SK-MEL-5 (cell line): ENCODE data around the gene ADGRD1.

DNA sequence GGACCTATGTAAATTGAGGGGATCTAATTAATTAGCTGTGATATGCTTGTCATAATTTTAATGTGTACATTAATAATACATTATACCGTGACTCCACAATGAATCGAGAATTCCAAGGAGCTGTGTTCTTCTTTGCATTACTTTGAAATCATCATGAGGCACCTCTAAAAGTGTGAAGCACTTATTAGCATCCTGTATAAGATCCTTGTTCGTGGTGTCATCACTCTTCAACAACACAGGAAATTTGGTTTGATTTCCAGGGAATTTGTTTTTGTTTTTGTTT, 1421.9 kb upstream of the TMEM132C start:
RAMPAGE:
- cytosol, long total RNA = no peak
- long total RNA = no peak
- nucleus, long total RNA = no peak

RAMPAGE:
- cytosol, long total RNA = no peak
- long total RNA = no peak
- nucleus, long total RNA = no peak
Observed at GRCh38 chr12:127147384-127147960, 1119.5 kb upstream of the TMEM132C start.

RAMPAGE:
- cytosol, long total RNA = no peak
- long total RNA = no peak
- nucleus, long total RNA = no peak
Observed at GRCh38 chr12:127640120-127640517, 626.9 kb upstream of the TMEM132C start.

RAMPAGE:
- cytosol, long total RNA = no peak
- long total RNA = no peak
- nucleus, long total RNA = no peak
Observed at GRCh38 chr12:128795442-128796358, 28.1 kb downstream of the SLC15A4 start.

RAMPAGE:
- cytosol, long total RNA = no peak
- long total RNA = no peak
- nucleus, long total RNA = no peak
Observed at GRCh38 chr12:128973920-128974803, 120.9 kb downstream of the GLT1D1 start.

DNA sequence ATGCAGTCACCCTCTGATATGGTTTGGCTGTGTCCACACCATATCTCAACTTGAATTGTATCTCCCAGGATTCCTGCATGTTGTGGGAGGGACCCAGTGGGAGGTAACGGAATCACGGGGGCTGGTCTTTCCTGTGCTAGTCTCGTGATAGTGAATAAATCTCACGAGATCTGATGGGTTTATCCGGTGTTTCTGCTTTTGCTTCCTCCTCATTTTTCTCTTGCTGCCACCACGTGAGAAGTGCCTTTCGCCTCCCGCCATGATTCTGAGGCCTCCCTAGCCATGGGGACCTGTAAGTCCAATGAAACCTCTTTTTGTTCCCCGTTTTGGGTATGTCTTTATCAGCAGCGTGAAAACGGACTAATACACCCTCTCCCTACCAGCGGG, 256.2 kb downstream of the GLT1D1 start:
RAMPAGE:
- cytosol, long total RNA = start-site peak on the plus strand centred at position 210 of the sequence, 8 bp wide, 492 and 500 reads in 2 replicates
- long total RNA = start-site peak on the plus strand centred at position 209 of the sequence, 9 bp wide, 627 and 715 reads in 2 replicates
- nucleus, long total RNA = no peak

GRCh38 chr12:130139957-130140549, 22.2 kb upstream of the FZD10 start:
RAMPAGE:
- cytosol, long total RNA = no peak
- long total RNA = no peak
- nucleus, long total RNA = no peak

GRCh38 chr12:130210888-130211370, 48.7 kb downstream of the FZD10 start:
RAMPAGE:
- cytosol, long total RNA = no peak
- long total RNA = no peak
- nucleus, long total RNA = no peak

GRCh38 chr12:130715317-130715947, 667 bp downstream of the RIMBP2 start:
RAMPAGE:
- cytosol, long total RNA = no peak
- long total RNA = no peak
- nucleus, long total RNA = no peak

GRCh38 chr12:130796862-130797361, 42.1 kb downstream of the STX2 start:
RAMPAGE:
- cytosol, long total RNA = no peak
- long total RNA = no peak
- nucleus, long total RNA = no peak

DNA sequence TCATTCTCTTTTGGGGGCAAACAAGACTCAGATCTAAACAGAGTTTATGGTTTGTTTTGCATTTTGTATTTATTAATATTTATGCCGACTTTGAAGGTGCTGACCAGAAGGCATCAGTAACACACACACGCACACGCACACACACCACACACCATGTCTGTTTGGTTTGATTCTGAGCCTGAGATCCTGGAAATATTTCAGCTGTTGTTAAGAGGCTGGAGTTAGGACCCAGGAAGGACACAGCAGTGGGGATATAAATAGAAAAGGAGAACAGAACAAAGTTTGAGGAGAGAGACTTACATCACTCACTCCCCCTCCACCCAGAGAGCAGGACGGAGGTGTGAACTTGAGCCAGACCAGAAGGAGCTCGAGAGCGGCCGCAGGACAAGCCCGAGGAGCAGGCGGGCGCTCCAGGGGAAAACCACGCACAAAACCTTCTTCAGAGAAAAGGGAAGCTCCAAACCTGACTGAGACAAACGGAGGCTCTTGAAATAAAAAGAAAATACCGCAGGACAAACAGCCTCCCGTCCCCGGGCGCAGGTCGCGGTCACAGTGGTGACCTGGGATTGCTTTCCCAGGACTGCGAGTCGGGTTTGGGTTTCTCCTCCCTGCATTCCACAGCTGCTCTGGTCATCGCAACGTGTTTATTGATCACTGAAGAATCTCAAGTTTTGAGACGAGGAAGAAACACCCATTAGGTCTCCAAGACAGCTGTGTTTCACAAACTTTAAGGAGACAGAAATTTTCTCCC, at the start of gene ADGRD1:
TSS of gene ADGRD1 (plus strand) at position 304 of the 751 bp plus-strand sequence.
RAMPAGE:
- cytosol, long total RNA = no peak
- long total RNA = no peak
- nucleus, long total RNA = no peak

DNA sequence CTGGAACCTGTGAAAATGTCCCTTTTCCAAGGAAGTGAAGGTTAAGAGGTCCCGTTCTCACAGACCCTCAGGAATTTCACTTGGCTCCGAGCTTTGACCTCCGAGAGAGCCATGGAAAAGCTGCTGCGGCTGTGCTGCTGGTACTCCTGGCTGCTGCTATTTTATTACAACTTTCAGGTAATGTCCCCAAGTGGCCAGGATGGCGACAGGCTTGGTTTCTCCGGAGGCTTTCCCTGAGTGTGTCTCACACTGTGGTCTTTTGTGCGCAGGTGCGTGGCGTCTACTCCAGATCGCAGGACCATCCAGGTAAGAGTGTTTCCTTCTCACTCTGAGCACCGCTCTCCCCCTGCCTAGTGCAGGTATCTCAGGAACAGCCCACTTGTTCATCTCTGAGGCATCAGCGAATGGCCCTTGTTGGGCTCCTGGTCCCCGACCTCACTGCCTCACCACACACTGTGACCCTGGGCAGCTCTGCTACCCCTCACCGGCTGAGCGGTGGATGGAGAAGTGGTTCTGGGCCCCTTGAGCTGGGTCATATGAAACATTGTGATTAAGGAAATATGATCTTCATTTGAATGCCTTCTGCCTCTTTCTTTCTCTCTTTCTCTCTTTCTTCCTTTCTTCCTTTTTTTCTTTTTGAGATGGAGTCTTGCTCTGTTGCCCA, 780 bp downstream of the ADGRD1 start:
RAMPAGE:
- cytosol, long total RNA = no peak
- long total RNA = no peak
- nucleus, long total RNA = no peak

DNA sequence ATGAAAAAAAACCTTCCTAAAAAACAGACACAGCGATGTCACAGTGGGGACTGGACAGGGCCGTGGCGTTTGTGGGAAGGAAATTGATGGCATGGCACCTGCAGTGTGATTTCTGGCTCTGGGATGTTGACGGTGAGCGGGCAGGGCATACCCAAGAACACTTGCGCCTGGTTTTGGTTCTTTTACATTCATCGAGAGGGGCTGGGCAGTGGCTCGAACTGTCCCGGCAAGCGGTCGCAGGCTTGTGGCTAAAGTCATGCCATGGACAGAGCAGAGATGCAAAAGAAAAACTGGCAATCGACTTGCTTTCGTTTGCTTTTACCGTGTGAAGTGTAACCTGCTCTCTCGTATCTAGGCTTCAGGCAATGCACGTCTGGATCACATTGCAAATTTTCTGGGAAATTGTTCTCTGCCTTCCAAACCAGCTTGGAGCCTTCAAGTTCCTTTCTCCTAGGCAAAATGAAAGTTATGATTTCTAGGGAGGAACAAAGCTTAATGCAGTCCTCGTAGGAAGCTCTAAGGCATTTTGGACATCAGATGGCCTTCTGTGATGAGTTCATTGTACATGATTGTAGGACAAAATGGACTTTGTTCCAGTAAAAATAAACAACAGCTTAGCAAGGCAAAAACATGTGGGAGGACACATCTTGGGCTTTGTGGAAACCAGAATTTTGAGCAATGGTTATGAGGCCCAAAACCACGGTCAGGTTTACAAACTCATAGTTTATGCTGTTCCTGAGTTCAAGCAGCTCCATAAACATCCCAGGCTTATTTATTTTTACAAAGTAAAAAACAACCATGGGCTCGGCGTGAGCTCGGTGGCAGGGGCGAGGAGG, 18.3 kb downstream of the ADGRD1 start:
RAMPAGE:
- cytosol, long total RNA = no peak
- long total RNA = no peak
- nucleus, long total RNA = no peak

DNA sequence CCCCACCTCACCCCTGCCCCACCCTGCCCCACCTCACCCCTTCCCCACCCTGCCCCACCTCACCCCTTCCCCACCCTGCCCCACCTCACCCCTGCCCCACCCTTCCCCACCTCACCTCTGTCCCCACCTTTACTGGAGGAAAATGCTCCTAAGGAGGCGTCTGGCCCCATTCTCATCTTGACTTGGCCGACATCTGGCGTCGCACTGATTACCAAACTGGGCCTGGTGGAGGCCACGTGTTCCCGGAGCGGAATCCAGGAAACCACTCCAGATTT, 57.3 kb downstream of the ADGRD1 start:
RAMPAGE:
- cytosol, long total RNA = no peak
- long total RNA = no peak
- nucleus, long total RNA = no peak

GRCh38 chr12:131047282-131047956, 93.7 kb downstream of the ADGRD1 start:
RAMPAGE:
- cytosol, long total RNA = no peak
- long total RNA = no peak
- nucleus, long total RNA = no peak

DNA sequence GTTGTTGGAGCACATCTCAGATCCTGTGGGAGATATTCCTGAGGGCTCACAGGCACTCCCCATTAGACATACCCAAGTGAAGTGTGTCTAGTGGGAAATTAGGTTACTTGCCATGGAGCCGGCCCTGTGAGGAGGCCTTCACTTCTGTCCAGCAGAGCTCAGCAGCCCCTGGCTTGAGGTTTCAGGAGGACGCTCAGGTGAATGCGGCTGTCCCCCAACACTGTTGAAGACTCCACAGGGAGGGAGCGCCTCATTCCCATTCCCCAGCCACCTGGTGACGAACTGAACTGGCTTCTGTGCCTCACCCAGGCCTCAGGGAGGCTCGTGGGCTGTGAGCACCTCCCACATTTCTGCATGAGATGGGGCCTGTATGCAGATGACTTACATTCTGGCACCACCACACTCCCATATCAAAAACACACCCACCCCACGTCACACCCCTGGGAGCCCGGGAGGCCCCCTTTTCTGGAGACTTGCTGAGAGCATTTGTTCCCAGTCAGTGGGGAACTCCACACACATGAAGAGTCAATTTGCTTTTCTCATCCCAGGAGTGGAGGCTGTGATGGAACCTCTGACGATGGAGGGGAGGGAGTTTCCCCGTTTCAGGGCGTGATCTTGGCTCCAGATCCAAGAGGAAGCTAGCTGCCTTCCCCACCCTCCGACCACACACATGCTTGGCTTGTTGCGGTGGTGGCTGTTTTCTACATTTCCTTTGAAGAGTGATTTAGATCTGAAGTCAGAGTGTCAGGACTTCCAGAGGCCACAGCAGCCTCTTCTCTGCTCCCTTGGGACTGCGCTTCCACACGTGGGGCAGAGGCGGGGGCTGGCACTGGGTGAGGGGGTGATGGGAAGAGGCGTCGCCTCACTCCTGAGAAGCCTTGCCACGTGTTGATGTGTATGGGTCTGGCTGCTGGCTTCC, 120.8 kb downstream of the ADGRD1 start:
RAMPAGE:
- cytosol, long total RNA = no peak
- long total RNA = no peak
- nucleus, long total RNA = no peak

GRCh38 chr12:131104317-131105067, 150.8 kb downstream of the ADGRD1 start:
RAMPAGE:
- cytosol, long total RNA = no peak
- long total RNA = no peak
- nucleus, long total RNA = no peak

GRCh38 chr12:131371246-131372199, 339.4 kb upstream of the SFSWAP start:
RAMPAGE:
- cytosol, long total RNA = no peak
- long total RNA = no peak
- nucleus, long total RNA = no peak

DNA sequence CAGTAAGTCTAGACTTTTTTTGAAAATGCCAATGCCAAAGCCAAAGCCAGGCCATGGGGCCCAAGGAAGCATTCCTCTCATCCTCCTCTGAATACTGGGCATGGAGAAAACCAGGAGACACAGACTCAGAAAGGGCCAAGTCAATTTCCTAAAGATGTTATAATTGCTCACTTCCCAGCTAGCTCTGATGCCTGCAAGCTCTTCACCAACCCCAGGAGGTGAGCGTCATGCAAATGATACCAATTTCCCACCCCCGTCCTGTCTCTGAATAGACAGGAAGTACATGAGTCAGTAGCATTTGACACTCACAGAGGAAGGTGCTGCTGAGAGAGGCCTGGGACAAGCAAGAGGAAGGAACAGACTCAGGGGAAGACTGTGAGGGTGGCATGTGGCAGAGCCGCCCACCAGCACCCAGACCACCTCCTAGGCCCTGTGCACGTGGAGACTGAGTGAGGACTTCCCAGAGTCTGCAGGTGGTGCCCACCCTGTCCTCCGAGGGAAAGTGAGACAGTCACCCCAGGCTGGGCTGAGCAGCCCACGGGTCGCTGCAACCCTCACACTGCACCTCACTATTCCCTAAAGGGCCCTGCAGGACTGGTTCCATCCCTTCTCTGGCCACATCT, 199.6 kb upstream of the SFSWAP start:
RAMPAGE:
- cytosol, long total RNA = no peak
- long total RNA = no peak
- nucleus, long total RNA = no peak

DNA sequence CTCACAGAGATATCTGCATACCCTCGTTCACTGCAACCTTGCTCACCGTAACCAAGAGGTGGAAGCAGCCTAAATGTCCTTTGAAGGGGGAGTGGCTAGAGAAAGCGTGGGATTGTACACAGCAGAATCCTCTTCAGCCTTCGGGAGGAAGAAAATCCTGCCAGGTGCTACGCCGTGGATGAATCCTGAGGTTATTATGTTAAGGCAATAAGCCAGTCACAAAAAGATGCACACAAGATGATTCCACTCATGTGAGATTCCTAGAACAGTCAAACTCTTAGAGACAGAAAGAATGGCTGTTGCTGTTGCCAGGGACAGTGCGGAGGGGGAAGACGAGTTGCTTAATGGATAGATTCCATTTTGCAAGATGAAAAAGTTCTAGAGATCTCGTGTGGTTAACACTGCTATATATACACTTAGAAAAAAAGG, 39.6 kb upstream of the SFSWAP start:
RAMPAGE:
- cytosol, long total RNA = no peak
- long total RNA = no peak
- nucleus, long total RNA = no peak